Astrocyte (in vitro differentiated cells and primary cell): ENCODE measurements around the gene MPHOSPH8.

DNA sequence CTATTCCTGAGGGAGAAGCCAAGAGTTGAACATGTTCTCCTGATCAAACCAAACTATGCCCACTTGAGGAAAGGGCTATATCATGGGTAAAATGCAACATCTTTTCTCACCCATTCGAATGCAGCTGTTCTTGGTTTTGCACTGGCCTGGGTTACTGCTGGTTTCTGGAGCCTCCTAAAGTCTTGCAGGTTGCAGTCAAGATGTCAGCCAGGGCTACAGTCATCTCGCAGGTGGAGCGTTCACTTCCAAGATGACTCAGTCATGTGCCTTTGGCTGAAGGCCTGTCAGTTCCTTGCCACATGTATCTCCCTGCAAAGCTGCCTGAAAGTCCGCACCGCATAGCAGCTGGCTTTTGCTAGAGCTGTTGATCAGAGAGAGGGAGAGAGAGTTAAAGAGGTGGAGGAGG is 57.8 kb upstream of the TUBA3C start:
- PRO-cap: no peak
- RRBS, 2 experiments: no CpG with 5 or more reads among the region's 5 CpGs

DNA sequence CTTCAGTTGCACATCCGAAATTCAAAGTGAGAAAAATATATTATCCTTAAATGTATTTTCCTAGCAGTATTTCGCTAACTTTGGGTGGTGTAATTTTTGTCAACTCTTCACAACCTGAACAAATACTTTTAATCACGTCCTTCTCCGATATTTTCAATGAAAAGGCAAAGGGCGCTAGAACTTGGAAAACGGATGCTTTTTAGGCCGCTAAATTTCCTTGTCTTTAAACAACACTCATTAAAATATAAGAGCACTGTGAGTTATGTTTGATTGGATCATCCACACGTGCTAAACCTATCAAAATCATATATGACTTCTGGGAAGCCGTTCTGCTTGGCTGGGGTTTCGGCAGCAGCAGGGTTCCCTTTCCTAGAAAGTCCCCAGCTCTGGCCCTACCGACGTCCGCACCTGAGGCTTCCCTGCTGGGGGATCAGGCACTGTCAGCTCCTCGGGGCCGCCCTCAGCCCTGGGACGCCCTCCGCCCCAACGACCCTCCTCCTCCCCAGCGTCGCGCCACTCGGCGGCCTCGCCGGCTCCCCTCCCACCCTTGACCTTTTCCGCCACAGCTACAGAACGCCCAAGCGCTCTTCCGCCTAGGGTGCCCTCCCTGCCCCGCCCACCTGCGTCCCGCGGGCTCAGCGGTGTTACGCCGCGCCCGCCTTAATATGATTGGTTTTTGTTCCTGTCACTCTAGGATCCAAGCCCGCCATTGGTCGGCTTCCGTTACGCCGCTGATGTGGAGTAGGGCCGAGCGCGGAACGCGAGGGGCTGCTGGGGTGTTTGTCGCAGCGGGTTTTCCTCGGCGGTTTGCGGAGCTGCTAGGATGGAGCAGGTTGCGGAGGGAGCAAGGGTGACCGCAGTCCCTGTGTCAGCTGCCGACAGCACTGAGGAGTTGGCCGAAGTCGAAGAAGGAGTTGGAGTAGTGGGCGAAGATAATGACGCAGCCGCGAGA is at the start of gene MPHOSPH8:
Gene MPHOSPH8 (plus strand): TSS at position 734 of the 952 bp plus-strand sequence.
- PRO-cap: no peak
- RRBS, 2 experiments: no CpG with 5 or more reads among the region's 62 CpGs

DNA sequence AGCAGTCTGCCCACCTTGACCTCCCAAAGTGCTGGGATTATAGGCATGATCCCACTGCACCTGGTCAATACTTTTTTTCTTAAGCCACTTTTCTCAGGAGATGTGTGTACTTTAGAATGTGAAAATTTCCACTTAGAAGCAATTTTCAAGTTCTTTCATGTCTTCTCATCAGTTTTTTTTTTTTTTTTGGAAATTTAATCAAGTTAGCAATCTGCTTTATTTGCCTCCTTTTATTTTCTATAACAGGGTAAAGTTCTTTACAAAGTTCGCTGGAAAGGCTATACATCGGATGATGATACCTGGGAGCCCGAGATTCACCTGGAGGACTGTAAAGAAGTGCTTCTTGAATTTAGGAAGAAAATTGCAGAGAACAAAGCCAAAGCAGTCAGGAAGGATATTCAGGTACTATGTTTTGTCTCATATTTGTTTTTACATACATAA is 8.4 kb downstream of the MPHOSPH8 start:
- PRO-cap: no peak
- RRBS, 2 experiments: no CpG with 5 or more reads among the region's 3 CpGs

DNA sequence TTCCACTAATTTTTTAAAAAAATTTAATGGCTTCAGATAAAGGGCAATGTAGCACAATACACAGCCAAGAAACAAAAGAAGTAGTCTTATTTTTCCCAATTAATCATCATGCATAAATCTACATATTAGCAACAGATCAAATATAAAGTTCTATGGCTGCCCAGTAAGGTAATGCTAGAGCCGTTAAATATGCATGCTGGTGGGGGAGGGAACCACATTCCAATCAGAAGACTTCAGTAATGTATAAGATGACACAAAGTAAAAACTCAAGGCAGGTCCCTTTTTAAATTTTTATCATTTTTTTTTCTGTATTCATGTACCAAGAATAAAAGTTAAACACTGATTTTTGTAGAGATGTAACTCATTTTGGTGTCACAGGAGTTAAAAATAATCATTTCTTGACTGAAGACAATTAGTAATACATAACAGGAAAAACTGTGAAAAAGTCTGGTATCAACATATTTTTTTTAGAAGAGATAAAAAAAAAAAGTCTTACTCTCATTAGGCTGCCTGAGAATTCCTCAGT is 62.0 kb downstream of the MPHOSPH8 start:
- PRO-cap: no peak
- RRBS, 2 experiments: no CpG with 5 or more reads among the region's 1 CpG

DNA sequence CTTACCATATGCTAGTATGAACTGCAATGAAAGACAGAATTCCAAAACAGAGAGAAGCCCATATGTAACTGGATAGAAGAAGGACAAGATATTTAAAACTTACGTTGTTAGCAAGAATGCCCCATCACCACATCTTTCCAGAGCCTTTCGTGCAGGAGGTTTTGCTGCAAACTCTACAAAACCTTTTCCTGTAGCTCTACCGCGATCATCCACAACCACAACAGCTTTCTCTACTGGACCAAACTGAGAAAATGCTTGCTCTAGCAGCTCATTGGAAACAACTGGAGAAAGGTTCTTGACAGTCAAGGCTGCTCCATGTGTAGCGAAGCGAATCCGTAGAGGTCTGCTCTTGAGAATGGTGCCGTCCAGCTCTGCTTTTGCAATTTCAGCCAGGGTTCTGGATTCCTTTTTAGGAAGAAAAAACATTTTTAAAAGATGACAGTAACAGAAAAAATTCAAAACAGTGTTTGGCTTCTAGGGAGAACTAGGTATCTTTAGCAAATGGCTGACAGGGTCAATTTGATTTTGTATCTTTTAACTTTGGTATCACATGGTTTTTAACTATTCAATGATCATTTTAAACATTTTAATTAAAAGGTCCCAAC is 10.5 kb downstream of the PSPC1 start:
- PRO-cap: no peak
- RRBS, 2 experiments: no CpG with 5 or more reads among the region's 8 CpGs

- PRO-cap: no peak
- RRBS, 2 experiments: no CpG with 5 or more reads among the region's 6 CpGs
Observed at GRCh38 chr13:20127163-20127496, 33.7 kb downstream of the GJA3 start.

DNA sequence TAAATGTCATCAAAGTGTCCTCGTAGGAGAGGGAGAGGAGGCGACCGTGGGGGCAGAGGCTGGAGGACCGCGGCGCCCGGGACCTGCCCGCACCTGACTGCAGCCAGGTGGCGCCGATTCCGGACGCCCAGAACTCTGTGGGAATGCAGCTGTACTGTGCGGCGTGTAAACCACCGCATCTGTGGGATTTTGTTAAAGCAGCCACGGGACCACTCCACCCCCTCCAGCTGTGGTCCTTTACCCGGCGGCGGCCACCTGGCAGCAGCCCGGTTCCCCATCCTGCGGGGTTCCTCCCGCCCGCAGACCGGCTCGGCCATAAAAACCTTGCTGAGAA is 32.2 kb downstream of the GJA3 start:
- PRO-cap: no peak
- RRBS, 2 experiments: 5 to 7% methylated on average over 10 to 12 of the region's 25 CpGs

DNA sequence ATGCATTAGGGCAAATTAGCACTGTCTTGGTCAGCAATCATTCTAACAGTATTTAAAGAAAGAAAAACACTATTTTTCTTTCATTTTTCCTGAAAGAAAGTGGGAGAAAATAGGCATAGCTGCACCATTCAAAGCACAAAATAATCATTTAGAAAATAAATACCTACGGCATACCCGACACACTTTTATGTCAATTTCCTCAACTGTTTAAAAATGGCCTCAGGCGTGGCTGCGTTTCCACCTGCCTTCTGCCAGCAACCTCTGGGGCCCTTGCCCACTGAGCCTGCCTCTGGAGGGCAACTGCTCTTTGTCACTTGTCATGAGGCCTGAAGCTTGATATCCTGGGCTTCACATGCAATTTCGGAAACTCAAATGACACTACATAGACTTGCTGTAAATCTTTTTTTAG is 19.8 kb downstream of the GJA3 start:
- PRO-cap: no peak
- RRBS, 2 experiments: no CpG with 5 or more reads among the region's 5 CpGs

- PRO-cap: no peak
- RRBS, 2 experiments: 12 to 19% methylated on average over 11 to 14 of the region's 52 CpGs
Observed at GRCh38 chr13:20177002-20177604, 15.6 kb downstream of the GJB2 start.

DNA sequence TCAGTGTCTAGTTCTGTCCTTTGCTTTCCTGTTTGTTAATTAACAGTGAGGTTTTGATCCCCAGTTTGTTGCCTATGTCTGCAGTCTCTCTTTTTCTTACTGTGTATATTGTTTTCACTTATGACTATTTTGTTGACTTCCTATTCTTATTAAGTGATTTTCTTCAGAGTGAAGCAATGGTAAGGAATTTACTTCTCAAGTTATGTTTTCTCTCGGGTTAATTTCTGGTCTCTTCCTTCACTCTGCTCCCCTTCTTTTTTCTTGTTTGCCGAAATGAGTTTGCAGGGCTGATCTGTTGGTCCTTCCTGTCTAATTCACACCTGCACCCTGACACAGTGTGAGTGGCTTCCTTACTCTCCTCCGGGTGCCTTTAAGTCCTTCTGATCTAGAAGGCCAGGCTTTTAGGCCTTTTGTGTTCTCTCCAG is 105.0 kb upstream of the GJB6 start:
- PRO-cap: no peak
- RRBS, 2 experiments: no CpG with 5 or more reads among the region's 3 CpGs

DNA sequence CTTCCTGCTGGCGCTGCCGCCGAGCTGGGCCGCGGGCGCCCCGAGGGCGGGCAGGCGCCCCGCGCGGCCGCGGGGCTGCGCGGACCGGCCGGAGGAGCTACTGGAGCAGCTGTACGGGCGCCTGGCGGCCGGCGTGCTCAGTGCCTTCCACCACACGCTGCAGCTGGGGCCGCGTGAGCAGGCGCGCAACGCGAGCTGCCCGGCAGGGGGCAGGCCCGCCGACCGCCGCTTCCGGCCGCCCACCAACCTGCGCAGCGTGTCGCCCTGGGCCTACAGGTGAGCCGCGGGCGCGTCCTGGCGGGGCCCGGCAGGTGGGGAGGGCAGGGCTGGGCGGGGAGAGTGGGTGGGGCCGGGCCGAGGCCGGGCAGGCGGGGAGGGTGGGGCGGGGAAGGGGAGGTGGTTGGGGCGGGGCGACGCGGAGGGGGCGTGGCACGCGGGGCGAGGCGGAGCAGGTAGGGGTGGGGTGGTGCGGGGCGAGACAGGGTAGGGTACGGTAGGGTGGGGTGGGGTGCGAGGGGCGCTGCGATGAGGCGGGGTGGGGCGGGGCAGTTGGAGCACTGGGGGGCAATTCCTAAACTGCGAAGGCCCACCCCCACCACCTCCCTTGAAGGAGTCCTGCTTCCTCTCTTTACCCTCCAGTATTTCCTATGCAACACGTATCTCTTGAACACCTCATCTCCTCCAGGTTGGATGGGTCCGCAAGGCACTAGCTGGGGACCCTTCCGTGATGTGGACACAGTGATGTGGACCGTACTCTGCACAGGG is 699 bp downstream of the IL17D start:
- PRO-cap: unidirectional peak, minus-strand start at position 113 of the sequence
- RRBS, 2 experiments: under 1 to 2% methylated on average over 29 to 31 of the region's 74 CpGs

DNA sequence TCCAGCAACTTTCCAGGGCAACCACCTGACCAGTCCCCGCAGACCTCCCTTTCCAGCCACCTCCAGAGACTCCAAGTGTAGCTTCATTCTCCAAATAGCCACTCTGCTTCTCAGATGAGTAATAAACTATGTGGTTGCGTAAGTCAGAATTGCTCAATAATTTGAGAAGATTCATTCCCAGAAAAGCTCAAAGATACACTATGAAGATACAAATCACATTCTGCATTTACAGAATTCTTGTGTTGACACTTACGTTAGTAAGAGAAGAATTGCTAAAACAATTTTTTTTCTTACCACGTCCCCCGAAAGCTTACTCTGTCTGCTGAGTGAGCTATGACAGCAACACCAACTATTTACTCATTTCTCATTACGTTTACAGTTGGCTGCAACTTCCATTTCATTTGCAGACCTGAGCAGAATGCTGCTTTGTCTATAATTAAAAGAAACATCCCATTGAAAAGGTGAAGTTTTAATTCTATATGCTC is 8.3 kb upstream of the LATS2 start:
- PRO-cap: no peak
- RRBS, 2 experiments: no CpG with 5 or more reads among the region's 6 CpGs

DNA sequence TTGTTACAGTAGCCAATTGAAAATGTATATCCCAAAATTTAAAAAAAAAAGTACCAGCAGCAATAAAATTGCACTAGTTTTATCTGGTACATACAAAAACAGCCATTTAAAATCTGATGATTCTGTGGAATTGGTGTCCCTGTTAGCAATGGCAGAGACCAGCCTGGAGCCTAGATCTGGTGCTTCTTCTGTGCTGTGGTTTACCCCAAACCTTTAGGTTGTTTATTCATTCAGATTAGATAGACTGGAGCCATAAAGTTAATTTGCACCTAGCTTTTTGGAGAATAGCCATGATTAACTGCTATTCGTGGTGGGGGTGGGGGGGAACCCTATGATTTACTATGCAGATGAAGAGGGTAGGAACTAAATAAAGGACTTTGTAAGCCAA is 8.5 kb downstream of the SAP18 start:
- PRO-cap: no peak
- RRBS, 2 experiments: no CpG with 5 or more reads among the region's 1 CpG

- PRO-cap: no peak
- RRBS, 2 experiments: 7% methylated on average over 1 of the region's 20 CpGs; no CpG with 5 or more reads in 1 of the 2 experiments
Observed at GRCh38 chr13:21177011-21177421, 558 bp downstream of the MRPL57 start.

GRCh38 chr13:21232147-21233075 is 56.0 kb downstream of the MRPL57 start:
- PRO-cap: no peak
- RRBS, 2 experiments: no CpG with 5 or more reads among the region's 12 CpGs

- PRO-cap: no peak
- RRBS, 2 experiments: no CpG with 5 or more reads among the region's 11 CpGs
Observed at GRCh38 chr13:21328057-21328758, 130.9 kb downstream of the ZDHHC20 start.

GRCh38 chr13:21459648-21460198 is 620 bp upstream of the ZDHHC20 start:
- PRO-cap: no peak
- RRBS, 2 experiments: no CpG with 5 or more reads among the region's 13 CpGs

DNA sequence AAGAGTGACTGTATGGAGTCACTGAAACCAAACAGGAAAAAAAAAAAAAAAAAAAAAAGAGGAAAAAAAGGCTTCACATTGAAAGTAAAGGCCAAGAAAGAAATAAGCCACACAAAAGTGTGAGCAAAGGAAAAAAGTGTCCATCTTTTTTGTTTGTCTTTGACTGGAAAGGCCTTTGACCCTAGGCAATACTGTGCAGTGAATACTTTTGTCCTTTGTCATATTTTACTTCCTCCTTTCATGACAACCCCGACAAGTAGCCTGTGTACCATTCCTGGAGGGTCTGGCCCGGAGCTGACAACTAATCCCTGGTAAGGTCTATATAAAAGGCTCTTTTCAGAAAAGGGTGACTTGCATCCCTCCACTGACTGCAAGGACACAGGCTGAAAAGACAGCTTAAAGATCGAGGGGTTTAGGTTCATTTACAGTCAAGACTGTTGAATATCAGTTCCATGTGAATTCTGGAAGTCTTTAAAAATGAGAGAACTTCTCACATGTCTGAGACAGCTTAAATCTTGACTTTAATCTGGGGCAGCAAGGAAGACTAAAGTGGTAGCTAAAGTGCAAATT is 13.0 kb upstream of the MICU2 start:
- PRO-cap: no peak
- RRBS, 2 experiments: no CpG with 5 or more reads among the region's 3 CpGs

DNA sequence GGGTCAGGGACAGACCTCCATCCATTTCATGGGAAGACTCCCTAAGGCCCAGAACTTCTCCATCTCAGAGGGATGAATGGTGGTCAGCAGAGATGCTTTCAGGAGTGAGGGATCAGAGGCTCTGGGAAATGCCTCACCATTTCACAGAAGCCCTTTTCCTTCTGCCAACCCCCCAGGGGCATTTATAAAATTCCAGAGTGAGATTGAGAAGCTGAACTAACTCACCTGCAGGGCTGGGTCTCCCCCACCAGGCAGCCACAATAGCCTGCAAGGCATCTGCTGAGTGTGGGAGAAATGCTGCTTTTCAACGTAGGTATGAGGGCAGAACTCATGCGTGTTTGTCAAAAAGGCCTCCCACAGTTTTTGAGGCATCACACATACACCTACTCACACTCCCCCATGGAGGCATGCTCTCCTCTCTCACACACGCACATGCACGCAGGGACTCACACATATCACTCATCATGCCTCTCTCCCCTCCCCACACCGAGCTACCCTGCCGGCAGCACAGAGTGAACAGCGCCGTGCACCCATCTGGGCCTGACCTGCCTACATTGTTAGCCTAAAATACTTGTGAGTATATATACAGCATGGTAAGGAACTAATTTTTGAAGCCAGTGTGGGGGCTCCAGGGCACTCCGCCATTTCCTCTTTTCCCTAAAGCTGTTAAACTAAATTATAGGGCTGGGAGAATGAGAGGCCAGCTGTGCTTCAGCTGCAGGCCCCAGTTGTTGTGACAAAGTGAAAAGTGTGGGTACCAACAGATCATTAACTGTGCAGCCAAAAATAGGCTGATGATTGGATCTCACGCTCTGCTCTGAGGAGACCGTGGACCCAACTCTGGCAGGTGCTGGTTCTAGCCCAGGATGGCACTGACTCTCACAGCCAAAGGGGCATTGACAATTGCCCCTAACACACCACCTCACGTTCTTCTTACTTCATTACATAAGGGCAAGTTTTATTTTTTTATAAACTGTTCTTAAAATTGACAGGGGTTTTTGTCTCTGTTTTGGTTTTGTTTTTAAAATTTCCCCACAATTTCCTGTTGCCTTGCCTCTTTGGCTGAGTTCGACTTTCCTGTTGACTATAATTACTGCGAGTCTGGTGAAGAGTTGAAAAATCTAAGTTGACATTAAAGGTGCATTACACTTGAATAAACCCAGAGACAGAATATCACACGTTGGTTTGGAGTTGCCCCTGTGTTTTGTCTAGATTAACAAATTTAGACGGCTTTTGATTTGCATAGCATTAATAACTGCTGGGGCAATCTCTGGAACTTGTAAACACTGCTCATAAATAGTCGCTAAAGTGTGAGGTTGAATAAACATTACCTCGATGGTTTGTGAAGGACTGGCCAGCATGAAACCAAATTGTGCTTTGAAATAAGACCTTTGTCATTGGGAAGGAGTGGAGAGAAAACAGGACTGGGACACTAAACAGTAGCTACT is 390.9 kb downstream of the FGF9 start:
- PRO-cap: no peak
- RRBS, 2 experiments: no CpG with 5 or more reads among the region's 18 CpGs

DNA sequence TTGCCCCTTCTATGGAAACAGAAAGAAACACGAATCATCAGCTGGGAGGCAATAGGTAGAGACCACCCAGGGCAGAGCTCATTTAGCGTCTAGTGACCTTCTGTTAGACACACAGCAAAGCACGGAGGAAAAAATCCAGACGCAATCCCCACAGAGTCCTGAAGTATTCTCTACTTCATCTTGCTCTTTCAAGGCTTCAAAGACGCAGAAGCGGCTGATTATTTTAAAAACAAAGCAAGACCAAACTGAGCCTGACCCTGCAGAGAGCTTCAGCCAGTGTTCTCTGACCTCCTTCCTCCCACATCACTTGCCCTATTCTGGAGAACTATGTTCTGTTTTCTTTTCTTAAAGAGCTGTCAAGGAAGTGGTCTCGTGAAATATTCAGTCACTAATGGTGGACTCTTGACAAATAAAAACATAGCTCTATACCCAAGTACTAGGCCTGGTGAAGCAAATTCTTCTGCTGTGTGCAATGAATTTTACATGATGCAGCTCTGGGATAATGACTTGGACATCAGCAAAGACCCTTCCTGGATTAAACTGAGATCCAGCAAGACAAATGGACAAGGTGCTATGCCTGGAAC is 674.4 kb upstream of the SGCG start:
- PRO-cap: no peak
- RRBS, 2 experiments: no CpG with 5 or more reads among the region's 7 CpGs